Lung (tissue), 4 donors: Measurements from ENCODE around the genes RNPS1, CEMP1 and PRSS27.

DNA sequence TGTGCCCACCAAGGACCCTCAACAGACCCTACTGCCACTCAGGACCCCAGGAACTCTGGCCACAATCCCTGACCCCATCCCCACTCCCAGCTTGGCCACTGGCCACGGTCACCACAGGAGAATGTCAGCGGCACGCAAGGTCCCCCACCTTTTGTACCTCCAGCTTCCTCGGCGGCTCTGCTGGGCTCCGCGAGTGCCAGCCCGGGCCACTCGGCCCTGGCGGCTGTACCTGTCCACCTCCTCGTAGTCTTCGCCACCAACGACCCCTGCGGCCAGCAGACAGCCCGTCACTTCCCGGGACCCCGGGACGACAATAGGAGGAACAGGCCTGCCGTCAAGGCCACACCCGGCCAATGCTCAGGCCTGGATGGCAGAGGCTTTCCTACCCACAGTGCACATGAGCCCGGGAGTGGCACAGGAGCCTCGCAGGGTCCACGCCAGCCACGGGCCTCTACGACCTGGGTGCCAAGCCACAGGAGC lies 11.7 kb downstream of the SYNGR3 start:
- PRO-cap, result no peak
- RAMPAGE, long total RNA, result no peak
- RRBS, result 93% methylated on average over 11 of the region's 25 CpGs

- PRO-cap, result no peak
- RAMPAGE, long total RNA, result no peak
- RRBS, result 11% methylated on average over 1 of the region's 12 CpGs
Measured at GRCh38 chr16:2027570-2028099, 933 bp downstream of the NHERF2 start.

DNA sequence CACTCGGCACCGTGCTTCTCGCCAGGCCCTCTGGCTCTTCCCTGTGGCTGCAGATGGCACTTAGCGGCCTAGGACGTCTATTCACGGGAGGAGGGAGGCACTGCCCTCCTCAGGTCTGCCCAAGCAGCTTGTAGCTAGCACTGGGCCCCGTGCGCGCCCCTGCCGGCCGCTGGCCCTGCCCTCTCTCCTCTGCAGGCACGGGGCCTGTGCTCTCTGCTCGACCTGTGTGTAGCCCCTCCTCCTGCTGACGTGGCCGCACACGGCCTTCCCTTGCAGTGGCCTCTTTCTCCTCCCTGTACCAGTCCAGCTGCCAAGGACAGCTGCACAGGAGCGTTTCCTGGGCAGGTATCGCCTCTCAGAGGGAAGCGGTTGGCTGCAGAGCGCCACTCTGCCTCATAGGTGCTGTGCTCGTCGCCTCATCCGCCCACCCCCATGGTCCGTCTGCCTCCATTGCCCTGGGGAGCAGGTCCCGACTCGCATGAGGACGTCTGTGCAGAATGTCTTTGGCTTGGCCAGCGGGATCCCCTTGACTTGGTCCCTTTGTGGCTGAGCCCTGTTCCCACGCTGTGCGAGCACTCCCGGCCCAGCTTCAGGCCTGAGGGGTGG lies 34.5 kb downstream of the TSC2 start:
- PRO-cap, result no peak
- RAMPAGE, long total RNA, result no peak
- RRBS, result no CpG with 5 or more reads among the region's 31 CpGs

- PRO-cap, result no peak
- RAMPAGE, long total RNA, result no peak
- RRBS, result 89% methylated on average over 11 of the region's 36 CpGs
Measured at GRCh38 chr16:2228114-2229140, 5.0 kb downstream of the E4F1 start.

DNA sequence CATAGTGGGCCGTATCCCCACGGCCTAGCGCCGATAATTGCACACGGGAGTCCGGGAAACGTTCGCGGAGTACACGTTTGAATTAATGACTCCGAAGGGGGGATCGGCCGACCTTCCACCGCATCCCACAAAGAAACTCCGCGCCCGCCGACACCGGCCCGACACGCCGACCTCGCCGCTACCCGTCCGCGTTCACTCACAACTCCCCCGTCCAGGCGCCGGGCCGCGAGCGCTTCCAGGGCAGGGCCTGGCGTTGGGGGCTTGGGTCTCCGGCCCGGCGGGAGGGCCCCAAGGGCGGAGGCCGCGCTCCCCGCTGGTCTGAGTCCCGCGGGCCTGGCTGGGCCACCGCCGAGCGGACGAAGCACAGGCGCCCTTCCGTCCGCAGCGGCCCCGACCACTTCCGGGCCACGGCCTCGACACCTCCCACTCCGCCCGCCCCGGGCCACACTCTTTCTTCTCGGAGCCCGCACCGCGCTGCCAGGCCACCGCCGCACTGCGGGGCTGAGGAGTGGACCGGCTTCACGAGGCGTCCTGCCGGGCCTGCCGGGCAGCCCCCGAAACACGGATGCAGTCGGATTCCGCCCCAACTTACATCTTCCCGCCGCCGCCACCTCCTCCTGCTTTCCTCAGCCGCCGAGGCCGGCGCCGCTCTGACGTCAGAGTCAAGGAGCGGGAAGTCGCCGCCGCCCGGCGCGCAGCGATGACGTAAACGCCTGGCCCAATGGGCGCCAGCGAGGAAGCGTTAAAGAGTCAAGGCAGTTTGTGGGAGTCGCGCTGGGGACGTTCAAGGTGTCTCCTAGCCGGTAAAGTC lies at the start of gene RNPS1:
Gene RNPS1, minus strand, starts transcription at position 664 of the 811 bp plus-strand sequence.
- PRO-cap, result bidirectional peak, plus-strand start at position 419 of the sequence, minus-strand start at position 395 of the sequence; bidirectional peak, plus-strand start at position 747 of the sequence, minus-strand start at position 652 of the sequence
- RAMPAGE, long total RNA, result start-site peak on the minus strand centred at position 631 of the sequence, 15 bp wide, 132 and 154 reads in 2 replicates
- RRBS, result 1% methylated on average over 28 of the region's 100 CpGs

GRCh38 chr16:2328389-2329172 lies 11.9 kb downstream of the ABCA3 start:
- PRO-cap, result no peak
- RAMPAGE, long total RNA, result no peak
- RRBS, result no CpG with 5 or more reads among the region's 17 CpGs

DNA sequence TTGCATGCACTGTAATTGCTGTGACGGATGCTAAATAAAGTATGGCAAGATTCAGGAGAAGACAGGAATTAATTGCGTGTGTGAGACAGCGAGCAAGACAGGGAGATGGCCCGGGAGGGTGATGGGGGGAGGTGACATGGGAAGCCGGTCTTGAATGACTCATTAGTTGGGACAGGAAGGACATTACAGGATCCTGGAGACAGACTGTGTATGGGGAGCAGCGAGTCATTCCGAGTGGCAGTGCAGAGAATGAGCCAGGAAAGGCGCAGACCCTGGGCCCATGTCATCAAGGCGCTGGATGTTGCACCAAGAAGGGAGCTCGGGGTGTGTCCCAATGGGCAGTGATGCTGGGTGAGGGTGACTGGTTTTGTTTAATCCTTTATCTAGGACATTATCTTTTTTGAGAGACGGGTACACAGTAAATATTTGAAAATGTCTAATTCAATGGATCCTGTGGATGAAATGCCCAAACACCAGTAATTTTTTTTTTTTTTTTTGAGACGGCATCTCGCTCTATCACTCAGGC lies 6.4 kb downstream of the ABCA3 start:
- PRO-cap, result no peak
- RAMPAGE, long total RNA, result no peak
- RRBS, result no CpG with 5 or more reads among the region's 13 CpGs

- PRO-cap, result no peak
- RAMPAGE, long total RNA, result no peak
- RRBS, result no CpG with 5 or more reads among the region's 21 CpGs
Measured at GRCh38 chr16:2516317-2517624, 3.0 kb downstream of the ATP6V0C start.

DNA sequence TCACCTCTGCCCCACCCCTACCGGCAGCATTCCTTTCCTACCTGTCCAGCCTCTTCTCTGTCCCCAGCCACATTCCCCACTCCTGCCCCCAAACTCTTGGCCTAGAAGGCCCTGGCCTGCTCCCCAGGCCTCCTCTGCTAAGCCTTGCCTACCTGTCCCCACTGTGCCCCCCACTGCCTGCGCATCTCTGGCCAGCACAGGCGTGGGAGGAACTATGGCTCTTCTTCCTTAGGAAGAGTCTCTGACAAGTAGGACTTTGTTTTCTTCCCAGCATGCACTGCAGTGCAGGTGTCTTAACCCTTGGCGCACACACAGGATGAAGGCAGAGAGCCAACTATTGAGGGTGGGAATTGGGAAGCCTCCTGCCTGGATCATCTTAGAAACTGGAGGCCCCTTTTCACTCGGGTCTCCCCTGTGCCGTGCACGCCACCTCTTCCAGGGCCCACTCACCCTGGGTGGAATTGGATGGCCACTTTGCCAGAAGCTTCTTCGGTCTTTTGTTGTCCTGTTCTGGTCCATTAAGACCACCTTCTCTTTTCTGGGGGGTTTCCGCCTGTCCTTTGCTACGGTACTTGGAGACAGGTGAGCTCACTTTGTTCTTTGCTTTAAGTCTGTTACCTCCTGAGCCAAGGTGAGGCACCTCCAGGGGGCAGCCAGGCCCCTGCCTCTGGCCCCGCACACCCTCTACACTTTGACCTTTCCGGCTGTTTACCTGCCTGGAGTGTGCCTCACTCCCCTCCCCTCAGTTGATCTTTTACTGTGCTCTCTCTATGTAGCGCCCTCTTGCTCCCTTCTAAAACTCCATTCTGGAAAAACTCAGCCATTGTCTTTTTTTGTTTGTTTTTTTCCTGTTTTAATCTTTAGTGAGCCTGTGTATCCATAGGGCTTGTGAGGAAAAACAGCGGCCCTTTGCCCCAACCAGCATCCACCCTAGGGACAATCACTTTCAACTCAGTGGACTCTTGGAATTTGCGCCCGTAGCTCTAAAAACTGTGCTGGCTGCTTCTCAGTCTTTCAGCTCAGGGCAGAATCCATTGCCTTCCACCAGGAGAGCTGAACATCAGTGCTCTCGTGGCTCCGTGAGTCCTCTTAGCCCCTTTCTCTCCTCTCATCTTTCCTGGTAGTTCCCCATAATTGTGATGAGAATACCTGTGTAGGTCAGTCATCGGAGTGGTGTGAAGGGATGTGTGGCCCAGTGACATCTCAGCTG lies 4.0 kb downstream of the AMDHD2 start:
- PRO-cap, result no peak
- RAMPAGE, long total RNA, result no peak
- RRBS, result no CpG with 5 or more reads among the region's 19 CpGs

DNA sequence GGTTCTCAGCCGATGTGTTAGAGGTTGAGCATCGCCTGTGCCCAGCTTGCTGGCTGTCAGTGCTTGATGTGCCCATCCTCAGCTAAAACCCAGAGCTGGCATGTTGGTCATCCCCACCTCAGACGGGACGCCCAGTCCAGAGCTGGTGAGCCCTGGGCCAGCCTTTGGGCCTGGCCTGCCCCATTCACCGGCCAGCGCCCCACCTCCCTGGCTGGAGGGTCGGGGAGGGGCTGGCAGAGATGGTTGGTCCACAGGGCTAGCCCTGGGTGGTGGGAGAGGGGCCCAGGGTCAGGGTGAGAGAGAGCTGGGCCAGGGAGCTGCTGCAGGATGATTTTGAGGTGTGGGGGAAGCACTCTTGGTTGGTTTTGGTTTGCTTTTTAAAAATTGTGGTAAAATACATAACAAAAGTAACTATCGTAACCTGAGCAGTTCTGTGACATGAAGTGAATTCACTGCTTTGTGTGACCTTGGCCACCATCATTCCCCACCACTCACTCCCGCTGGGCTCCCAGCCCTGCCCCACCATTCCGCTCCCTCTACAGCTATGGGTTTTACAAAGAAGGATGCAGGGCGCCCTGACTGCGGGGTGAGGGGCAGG lies at the start of gene CEMP1:
Gene CEMP1, minus strand, starts transcription at position 411 of the 598 bp plus-strand sequence.
- PRO-cap, result no peak
- RAMPAGE, long total RNA, result no peak
- RRBS, result no CpG with 5 or more reads among the region's 12 CpGs

DNA sequence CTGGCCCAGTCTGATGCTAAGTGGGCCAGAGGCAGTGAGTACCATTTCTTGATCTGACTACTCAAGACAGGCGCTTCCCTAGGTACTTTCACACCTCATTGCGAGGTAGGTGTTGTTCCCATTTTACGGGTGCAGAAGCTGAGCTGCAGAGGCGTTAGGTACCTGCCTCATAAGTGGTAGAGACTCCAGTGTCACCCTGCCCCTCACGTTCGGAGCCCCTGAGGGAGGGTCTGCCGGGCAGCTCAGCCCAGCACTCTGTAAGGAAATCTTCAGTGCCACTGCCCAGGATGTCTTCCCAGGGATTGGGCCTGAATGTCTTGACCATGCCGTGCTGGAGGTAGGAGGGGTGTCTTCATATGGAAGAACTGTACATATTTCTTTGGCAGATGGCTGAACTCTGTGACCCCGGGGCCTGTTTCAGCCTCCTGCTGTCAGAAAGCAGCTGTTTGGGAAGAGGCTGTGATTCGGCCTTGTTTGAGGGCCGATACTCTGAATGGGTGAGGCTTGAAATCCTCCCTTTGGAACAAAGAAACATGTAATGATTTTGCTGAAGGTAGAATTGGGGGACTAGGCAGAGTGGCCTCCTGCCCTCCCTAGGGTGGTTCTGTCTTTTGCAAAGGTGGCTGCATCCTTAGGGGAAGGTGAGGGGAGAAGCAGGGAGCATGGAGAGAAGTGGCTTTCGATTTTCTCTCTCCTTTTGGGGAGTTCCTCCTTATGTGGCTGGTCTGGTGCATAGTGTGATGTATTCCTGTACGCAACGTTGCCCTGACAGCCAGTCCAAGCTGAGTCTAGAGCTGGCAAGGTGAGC lies 2.7 kb downstream of the PDPK1 start:
- PRO-cap, result no peak
- RAMPAGE, long total RNA, result no peak
- RRBS, result no CpG with 5 or more reads among the region's 14 CpGs

DNA sequence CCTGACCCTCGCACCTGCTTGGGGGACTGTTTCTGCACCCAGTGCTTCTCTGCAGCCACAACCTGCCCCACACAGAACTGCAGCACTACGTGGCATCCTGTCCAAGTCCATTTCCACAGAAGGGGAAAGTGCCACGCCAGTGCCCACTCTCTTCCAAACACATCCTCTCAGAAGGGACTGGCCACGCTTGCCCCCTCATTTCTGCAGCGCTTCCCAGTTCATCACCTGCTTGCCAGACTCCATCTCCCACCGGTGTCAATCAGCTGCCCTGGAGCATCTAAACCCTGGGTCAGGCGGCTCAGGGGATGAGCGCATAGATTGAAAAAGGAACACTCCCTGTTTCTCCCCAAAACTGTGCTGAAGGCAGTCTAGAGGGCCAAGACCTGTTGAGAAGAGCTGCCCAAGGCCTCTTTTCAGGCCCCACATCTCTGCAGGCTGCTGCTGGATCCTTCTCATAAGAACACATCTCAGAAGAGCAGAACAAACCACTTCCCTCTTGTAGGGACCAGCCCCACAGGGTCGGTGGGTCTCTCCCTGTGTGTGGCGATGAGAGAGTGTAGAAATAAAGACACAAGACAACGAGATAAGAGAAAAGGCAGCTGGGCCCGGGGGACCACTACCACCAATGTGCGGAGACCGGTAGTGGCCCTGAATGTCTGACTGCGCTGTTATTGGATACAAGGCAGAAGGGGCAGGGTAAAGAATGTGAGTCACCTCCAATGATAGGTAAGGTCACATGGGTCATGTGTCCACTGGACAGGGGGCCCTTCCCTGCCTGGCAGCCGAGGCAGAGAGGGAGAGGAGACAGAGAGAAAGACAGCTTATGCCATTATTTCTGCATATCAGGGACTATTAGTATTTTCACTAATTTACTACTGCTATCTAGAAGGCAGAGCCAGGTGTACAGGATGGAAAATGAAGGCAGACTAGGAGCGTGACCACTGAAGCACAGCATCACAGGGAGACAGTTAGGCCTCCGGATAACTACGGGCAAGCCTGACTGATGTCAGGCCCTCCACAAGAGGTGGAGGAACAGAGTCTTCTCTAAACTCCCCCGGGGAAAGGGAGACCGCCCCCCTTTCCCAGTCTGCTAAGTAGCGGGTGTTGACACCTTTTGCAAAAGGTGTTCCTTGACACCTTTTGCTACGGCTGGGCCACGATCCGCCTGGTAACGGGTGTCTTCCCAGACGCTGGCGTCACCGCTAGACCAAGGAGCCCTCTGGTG lies 22.1 kb upstream of the KCTD5 start:
- PRO-cap, result no peak
- RAMPAGE, long total RNA, result no peak
- RRBS, result no CpG with 5 or more reads among the region's 29 CpGs

DNA sequence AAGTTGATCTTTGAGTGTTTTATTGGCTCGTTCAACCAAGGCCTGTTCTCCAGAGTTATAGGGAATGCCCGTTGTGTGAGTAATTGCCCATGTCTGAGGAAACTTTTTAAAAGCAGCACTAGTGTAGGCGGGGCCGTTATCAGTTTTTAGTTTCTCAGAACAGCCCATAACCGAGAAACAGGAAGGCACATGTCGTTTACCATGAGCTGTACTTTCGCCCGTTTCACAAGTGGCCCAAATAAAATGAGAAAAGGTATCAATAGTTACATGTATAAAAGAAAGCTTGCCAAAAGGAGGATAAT lies 18.7 kb upstream of the KCTD5 start:
- PRO-cap, result no peak
- RAMPAGE, long total RNA, result no peak
- RRBS, result no CpG with 5 or more reads among the region's 8 CpGs

DNA sequence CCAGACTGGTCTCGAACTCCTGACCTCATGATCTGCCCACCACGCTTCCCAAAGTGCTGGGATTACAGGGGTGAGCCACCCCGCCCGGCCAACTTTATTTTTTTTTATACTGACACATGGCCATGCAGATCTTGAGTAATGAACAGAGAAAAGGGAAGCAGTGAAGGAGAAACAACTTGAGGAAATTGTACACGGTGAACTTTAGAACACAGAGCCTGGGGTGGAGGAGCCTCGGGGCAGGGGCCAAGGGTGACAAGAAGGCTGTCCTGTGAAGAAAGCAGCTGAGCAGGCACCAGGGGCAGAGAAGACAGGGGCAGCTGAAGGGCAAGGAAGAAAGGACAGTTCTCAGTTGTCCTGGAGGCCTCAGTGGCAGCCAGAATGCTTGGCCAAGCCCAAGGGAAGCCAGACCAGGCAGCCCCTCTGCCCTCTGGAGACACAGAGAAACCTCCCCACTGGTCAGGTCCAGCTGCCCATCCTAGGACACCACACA lies 7.8 kb upstream of the KCTD5 start:
- PRO-cap, result no peak
- RAMPAGE, long total RNA, result no peak
- RRBS, result no CpG with 5 or more reads among the region's 6 CpGs

DNA sequence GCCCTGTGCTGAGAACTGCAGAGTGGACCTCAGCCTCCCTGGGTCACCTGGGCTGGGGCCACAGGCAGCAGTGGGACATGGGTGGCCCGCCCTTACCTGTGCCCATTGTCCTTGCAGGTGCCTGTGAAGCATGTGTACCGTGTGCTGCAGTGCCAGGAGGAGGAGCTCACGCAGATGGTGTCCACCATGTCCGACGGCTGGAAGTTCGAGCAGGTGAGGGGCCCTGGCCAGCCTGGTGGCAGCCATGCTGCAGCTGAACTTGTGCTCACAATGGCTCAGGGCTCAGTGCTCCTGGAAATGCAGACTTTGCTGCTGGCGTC lies 17.3 kb downstream of the KCTD5 start:
- PRO-cap, result no peak
- RAMPAGE, long total RNA, result no peak
- RRBS, result no CpG with 5 or more reads among the region's 7 CpGs

GRCh38 chr16:2720027-2720436 lies at the start of gene PRSS27:
TSS of gene PRSS27 (minus strand) at chr16:2720224.
- PRO-cap, result no peak
- RAMPAGE, long total RNA, result no peak
- RRBS, result no CpG with 5 or more reads among the region's 28 CpGs

GRCh38 chr16:2754986-2755475 lies 2.6 kb downstream of the SRRM2 start:
- PRO-cap, result no peak
- RAMPAGE, long total RNA, result no peak
- RRBS, result no CpG with 5 or more reads among the region's 5 CpGs

DNA sequence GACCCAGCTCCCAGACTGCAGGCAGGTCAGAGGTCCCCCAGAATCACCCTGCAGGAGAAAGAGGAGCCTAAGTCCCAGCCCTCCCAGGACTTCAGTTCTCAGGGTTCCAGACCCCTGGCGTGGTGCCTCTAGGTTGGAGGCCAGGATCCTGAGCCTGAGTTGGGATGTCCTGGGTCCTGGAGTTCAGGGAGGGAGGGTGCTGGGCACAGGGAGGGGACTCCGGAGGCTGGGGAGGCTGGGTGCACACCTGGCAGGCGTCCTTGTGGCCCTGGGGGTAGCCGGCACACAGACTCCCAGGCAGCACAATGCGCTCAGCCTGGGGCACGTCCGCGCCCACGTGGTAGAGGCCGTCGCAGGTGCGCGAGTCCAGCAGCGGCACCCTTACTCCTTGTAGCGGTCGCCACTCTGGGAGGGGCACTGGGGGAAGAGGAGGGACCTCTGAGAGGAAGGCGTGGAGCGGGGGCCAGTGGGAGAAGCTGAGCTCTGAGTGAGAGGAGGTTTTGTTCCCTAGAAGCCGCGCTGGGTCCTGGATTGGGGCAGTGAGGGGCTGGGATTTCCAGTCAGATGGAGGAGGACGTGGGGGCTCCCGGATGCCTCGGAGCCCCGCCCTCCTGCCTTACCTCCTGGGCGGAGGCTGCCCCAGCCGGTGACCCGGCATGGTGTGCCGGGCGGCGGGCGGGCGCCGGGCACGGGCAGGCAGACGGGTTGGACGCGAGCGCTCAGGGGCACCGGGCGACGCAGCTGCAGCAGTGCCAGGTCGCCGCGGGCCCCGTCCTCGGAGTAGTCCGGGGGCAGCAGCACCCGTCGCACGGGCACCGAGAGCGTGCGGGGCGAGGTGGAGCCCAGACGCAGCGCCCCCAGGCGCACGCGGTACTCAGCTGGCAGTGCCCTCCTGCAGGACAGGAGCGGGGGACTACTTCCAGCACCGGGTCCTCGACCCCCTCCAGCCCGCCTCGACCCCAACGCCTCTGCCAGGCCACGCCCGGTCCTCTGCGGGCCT lies 2.3 kb downstream of the PRSS33 start:
- PRO-cap, result no peak
- RAMPAGE, long total RNA, result no peak
- RRBS, result 7% methylated on average over 30 of the region's 68 CpGs

DNA sequence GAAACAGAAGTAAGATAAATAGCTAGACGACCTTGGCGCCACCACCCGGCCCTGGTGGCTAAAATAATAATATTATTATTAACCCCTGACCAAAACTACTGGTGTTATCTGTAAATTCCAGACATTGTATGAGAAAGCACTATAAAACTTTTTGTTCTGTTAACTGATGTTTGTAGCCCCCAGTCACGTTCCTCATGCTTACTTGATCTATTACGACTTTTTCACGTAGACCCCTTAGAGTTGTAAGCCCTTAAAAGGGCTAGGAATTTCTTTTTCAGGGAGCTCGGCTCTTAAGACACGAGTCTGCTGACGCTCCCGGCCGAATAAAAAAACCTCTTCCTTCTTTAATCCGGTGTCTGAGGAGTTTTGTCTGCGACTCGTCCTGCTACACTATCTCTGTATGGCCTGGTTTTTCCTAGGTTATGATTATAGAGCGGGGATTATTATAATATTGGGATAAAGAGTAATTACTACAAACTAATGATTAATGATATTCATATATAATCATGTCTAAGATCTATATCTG lies 4.2 kb upstream of the FLYWCH1 start:
- PRO-cap, result no peak
- RAMPAGE, long total RNA, result no peak
- RRBS, result no CpG with 5 or more reads among the region's 15 CpGs

GRCh38 chr16:2966653-2967296 lies 2.4 kb upstream of the PAQR4 start:
- PRO-cap, result no peak
- RAMPAGE, long total RNA, result no peak
- RRBS, result 4% methylated on average over 33 of the region's 75 CpGs